ENCODE measurements around the gene TH.

DNA sequence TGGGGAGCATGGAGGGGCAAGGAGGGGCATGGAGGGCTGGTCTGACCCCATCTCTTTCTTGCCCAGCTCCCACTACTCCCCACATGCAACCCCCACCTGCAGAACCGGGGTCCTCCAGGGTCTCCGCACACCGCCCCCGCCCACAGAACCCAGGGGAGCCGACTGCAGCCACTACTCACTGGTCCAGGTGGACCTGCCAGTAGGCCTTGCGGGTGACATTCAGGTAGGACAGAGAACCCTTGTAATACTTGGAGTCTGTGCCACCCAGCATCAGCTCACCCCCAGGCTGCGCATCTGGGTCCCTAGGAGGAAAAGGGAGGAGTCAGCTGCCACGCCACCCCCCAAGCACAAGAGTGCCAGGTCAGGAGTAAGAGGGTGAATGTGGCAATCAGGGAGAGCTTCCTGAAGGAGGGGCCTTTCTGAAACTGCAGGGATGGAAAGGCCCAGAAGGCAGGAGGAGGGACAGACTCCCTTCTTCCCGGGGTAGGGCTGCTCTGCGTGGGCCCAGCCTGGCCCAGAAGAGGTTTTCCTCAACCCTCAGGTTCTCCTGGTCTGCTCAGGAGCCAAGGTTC lies 4.4 kb upstream of the IFITM10 start:
- RRBS = no CpG with 5 or more reads among the region's 10 CpGs

DNA sequence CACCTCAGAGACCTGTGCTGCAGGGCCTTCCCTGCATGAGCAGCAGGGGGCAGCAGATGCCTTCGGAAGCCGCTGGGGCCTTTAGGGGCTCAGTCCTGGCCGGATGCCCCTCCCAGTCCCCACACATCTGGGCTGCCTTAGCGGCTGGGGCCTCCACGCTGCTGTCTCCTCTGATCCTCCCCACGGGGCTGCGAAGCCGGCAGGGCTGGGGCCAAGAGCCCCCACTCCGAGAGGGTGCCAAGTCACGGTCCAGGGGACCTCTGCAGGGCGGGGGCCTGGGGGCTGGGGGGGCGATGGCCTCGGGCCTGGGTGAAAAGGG lies 971 bp upstream of the TNNI2 start:
- RRBS = 4% methylated on average over 4 of the region's 13 CpGs

GRCh38 chr11:1844012-1845020 lies 5.5 kb downstream of the TNNI2 start:
- RRBS = 0% methylated on average over 2 of the region's 28 CpGs

GRCh38 chr11:1854615-1855649 lies 2.0 kb downstream of the LSP1 start:
- RRBS = 58% methylated on average over 4 of the region's 27 CpGs

- RRBS = no CpG with 5 or more reads among the region's 24 CpGs
Measured at GRCh38 chr11:1871674-1872331, 18.9 kb downstream of the LSP1 start.

DNA sequence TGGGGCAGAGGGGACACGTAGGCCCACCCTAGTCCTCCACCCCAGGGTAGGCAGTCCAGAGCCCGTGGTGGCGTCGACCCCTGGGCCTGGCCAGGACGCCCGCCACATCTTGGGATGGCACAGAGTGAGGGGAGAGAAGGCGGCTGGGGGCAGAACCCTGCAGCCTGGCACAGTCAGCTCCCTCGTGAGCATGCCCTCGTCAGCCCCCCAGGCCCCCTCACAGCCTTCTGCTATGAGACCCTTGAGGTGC lies 6.0 kb downstream of the TNNT3 start:
- RRBS = no CpG with 5 or more reads among the region's 9 CpGs

DNA sequence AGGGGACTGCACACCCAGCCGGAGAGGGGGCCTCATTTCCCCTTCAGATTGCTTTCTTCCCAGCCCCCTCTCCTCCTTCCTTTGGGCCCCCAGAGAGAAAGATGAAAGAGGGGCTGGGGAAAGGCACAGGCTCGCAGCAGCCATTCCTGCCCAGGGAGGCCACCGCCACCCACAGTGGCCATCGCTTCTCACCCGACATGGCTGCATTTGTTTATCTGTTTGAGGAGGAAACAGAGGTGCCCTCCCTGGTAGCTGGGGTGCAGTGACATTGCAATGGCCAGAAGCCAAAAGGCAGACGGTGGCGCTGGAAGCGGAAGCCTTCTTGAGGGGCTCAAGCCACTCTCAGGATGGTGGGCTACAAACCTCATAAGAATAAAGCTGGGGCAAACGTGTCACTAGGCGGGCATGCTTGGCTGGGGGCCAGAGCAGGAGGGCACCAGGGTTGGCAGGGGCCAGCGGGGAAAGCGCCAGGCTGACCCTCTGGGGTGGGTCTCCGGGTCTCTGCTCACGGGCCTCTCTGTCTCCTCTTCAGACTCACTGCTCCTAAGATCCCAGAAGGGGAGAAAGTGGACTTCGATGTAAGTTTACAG lies 12.5 kb downstream of the TNNT3 start:
- RRBS = no CpG with 5 or more reads among the region's 15 CpGs

DNA sequence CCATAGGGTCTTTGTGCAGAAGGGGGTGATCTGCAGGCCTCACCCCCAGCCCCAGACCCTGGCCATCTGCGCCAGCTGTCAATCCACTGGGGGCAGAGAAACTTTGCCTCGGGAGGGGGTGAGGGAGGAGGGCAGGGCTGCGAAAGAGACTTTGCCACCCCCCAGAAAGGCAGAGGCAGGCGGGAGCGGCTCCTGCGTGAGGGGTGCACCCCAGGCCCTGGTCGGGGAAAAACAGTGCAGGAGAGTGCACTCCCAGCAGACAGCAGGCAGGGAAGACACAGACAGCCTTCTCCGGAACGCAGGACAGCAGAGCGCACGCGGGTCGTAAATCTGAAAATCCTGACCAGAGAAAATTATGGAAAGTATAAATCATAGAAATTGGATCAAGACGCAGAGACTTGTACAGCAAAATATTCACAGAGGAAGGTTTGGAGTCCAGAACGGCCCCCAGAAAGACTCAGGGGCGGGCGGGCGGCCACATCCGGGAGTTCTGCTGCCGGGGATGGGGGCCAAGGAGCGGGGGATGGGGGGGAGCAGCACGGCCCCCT lies 8.1 kb upstream of the MRPL23 start:
- RRBS = no CpG with 5 or more reads among the region's 22 CpGs

GRCh38 chr11:1994029-1994440 lies 46.9 kb downstream of the MRPL23 start:
- RRBS = 92% methylated on average over 4 of the region's 17 CpGs

DNA sequence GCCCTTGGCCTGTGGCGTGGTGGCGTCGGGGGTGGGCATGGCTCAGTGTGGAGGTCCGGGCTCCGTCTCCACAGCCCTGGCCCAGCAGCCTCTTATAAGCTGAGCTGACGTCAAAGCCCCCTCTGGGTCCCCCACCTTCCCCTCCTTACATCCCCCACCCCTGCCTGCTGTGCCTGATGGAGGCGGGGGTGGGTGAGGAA lies at the start of gene TH:
Gene TH, minus strand, starts transcription at position 68 of the 200 bp plus-strand sequence.
- RRBS = no CpG with 5 or more reads among the region's 7 CpGs

DNA sequence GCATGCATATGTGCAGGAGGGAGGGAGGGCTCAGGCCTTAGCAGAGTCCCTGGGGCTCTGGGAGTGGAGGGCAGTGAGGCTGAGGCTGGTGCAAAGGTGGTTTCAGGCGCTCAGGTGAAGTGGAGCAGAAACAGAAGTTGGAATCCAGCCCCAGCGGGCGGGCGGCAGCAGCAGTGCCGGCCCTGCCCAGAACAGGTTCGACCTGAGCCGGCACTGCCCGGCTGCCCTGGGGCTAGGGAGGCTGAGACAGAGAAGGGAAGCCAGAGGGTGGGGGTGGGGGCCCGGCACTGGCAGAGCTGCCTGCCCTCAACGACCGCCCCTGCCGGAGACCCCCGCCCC lies 13.4 kb downstream of the ASCL2 start:
- RRBS = 86% methylated on average over 5 of the region's 13 CpGs

DNA sequence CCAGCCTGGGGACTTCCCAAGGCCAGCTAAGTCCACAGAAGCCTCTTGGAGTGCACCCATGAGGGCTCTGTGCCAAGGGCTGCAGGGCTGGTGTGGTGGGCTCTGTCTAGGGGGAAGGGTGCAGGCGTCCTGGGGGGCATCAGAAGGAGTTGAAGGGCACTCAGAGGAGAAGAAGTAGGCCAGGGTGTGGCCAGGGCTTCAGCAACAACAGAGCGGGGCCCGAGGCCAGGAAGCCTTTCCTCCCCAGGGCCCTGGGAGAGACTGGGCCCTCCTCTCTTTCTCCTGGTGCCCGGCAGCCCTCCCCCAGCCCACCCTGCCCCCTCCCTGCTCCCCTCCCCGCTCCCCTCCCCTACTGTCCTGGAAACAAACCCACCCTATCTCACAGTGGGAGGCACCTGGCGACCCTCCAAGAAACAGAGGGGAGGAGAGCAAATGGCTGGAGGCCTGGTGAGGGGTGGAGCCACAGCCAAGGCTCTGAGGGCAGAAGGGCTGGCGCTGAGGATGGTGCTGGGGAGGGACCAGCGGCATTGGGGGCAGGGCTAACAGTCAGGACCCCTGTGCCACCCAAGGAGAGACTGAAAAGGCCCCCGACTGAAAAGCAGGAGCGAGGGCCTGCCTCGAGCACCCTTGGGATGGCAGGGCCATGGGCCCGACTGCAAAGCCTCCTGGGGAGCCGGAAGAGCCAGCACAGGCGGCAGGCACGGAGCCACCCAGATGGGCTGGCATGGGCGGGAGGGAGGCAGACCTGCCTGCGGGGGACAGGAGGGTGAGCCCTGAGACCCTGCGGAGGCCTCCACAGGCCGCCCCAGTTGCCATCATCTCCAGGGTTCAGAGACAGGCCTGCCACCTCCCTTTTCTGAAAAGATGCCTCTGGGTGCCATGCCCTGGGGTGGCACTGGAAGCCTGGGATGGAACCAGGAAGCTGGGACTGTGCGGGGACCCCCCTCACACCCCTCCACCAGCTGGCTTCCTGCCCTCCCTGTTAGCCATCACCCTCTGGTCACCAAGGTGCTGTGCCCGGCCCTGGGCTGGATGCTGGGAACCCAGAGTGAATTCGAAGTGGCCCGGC lies 13.4 kb downstream of the TSPAN32 start:
- RRBS = 83% methylated on average over 1 of the region's 23 CpGs

DNA sequence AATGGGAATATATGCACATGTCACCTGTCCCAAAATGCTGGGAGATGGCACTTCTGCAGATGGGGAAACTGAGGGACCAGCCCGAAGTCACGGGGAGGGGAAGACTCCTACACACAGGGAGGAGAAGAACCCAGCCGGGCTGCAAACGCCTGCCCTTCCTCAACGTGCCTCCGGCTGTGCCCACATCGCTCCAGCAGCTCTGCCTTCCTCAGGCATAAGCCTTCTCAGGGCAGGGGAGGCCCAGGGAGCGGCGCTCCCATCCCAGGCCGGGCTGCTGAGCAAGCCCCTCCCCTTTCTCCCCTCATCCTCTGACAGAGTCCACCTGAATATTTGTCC lies 2.7 kb upstream of the CD81 start:
- RRBS = 93% methylated on average over 3 of the region's 10 CpGs

DNA sequence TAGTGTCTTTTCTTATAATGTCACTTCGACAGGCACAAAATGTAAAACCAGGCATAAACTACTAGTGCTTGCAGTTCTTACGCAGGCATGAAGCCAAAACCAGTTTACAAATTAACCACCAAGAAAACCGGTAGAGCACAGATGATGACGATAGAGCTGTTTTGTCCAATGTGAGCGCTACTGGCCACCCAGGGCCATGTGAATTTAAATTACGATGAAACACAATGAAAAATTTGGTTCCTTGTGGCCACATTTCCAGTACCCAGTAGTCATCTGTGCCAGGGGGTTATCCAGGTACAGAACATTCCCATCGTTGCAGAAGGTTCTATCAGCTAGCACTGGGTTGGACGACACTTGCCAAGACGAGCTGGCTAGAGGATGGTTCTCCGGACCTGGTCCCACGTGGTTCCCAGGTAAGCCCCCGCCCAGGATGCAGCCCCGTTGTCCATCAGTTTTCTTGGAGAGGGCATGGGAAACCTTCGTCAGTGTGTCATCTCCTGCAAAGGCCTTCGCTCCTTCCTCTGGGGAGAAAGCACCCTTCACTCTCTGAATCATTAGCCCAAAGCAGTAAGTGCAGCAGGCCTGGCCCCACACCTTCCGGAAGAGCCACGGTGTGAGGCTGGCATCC lies 1.1 kb upstream of the CD81 start:
- RRBS = no CpG with 5 or more reads among the region's 17 CpGs

DNA sequence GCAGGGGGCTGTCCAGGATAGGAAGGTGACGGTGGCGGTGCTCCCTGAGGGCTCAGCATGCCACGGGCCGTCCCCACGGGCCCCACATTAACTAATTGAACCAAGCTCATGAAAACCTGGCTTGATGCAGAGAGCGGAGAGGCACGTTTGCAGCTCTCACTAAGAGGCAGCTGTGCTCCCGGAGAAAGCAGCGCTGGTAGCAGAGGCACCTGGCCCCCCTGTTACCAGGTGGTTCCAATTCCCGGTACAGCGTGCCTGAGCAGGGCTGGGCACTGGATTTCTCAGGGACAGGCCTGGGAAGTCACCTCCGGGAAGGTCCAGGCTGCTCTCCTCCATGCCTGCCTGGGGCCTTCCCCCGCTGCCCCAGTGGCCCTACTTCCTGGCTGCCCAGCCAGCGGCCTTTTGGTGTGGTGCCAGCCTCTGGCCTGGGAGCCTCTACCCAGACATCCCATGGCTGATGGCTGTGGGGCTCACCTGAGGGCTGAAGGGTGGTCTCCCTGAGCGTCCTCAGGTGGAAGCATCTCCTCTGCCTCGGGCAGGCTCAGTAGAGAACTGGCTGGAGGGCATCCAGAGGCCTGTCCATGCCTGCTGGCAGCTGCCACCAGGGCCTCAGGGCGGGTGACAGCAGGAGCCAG lies 1.3 kb downstream of the KCNQ1 start:
- RRBS = 89% methylated on average over 5 of the region's 17 CpGs

- RRBS = 97% methylated on average over 6 of the region's 27 CpGs
Measured at GRCh38 chr11:2576967-2577654, 132.3 kb downstream of the KCNQ1 start.

- RRBS = no CpG with 5 or more reads among the region's 1 CpG
Measured at GRCh38 chr11:2644735-2645296, 200.0 kb downstream of the KCNQ1 start.

- RRBS = 9% methylated on average over 36 of the region's 131 CpGs
Measured at GRCh38 chr11:2883956-2884859, 1.4 kb downstream of the CDKN1C start.

GRCh38 chr11:2887037-2887519 lies 1.5 kb upstream of the CDKN1C start:
- RRBS = no CpG with 5 or more reads among the region's 6 CpGs

DNA sequence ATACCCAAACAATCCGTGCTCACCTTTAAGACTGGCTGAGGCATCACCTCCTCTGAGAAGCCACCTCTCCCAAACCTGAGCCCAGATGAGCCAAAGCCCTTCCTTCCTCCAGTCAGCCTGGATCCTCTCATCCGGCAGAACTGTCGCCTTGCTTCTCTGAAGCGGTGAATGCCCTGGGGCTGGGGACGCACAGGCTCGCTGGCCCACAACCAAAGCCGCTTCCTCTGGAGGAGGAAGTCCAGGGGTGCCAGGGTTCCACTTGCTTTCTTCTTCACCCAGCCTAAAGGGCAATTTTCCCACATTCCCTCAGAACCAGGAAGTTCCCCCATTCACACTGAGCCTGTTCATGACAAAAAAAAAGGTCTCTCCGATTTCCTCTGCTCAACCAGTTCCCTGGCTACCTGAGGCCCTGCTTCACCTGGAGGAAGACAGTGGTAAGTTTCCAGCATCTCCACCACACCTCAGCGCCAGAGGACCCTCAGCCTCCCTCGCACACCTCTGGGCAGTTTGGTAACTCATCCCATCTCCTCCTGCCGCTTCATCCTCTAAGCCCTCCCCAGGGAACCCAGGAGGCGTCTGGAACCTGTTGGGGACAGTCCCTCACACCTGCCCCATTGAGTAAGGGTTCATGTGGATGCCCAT lies 2.6 kb upstream of the SLC22A18 start:
- RRBS = no CpG with 5 or more reads among the region's 12 CpGs